Osteocyte (in vitro differentiated cells): Measurements from ENCODE around the genes TTC36, HMBS, C2CD2L, NLRX1 and MCAM.

DNA sequence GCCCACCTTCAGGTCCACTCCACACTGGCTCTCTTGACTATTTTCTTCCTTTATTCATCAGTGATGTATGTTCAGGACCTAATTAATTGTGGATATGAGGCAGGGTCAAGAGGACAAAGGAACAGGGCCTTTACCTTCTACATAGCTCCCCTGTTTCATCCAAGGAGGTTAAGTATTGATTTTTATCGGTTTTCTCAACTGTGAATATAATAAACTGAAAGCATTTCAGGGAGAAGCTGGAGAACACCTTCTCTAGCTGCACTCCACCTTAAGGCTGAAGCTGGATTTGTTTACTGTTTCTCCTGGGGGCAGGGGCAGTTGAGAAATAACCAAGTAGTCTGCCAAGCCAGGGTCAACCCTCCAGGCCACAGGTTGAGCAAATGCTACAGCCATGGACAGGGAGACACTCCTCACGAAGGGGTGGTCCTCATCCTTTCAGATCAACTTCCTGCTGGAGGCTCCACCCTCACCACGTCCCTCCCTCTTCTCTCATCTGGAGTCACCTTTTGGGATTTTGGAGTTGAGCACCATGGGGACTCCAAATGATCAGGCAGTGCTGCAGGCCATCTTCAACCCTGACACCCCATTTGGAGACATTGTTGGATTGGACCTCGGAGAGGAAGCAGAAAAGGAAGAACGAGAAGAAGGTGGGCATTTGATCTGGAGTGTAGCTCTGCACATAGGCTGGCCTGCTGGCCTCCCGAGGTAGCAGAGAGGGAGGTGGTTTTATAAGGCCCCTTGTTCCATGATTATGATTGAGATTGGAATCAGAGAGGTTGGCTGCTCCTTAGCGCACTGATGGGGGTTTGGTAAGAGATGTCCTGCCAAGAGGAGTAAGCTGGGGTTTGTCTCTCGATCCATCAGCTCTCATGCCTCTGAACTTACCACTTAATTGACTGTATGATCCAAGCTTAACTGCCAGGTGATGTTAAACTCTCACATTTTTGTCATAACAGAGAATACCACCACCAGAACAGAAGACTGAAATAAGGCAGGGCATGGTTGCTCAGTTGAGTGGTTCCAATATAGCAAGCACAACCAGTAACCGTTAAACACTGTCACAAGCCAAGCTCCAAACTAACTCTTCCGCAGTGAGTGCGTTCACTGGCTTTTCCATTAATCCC, at the start of gene TTC36:
TSS of gene TTC36 (plus strand) at position 509 of the 1,124 bp plus-strand sequence.
- PRO-cap = no peak

DNA sequence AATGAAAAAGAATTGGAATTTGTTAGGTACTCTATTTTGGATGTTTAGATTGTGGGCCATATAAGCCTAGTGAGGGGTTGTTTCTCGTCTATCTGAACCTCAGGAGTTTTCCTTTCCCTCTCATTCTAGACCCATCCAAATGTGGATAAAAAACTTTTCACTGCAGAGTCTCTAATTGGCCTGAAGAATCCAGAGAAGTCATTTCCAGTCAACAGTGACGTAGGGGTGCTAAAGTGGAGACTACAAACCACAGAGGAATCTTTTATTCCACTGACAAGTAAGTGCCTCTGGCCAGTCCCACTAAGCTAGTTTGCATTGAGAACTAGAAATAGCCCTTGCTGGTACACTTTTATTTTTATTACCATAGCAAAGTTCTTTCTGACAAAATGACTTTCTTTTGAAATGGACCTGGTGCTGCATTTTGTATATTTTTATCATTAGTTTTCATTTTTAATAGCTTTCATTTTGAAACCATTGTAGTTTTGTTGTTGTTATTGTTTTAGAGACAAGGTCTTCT, 14.8 kb upstream of the PHLDB1 start:
- PRO-cap = no peak

DNA sequence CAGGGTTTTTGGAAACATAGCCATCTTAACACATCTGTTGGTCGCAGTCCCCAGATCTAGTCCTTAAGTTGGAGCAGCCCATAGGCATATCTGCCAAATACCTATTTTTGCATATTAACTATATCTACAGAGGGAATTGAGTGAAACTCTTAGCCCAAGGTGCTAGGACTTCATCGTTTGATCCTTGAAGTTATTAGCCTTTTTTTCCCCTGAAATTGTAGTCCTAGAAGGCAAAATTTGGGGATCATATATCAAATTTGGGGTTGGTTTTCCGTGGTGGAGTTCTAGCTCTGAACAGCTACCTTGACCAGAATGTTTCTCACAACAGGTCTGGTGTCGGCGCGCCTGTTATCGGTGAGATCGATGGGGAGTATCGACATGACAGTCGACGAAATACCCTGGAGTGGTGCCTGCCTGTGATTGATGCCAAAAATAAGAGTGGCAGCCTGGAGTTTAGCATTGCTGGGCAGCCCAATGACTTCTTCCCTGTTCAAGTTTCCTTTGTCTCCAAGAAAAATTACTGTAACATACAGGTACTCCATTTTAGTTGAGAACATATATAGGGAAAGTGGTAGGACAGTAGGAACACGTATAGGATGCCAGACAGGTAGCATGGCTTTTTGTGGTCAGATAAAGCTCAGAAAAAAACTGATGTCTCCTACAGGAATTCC, 9.9 kb upstream of the PHLDB1 start:
- PRO-cap = no peak

GRCh38 chr11:118605362-118605917, 2.0 kb upstream of the PHLDB1 start:
- PRO-cap = bidirectional peak, plus-strand start at chr11:118605758, minus-strand start at chr11:118605563

DNA sequence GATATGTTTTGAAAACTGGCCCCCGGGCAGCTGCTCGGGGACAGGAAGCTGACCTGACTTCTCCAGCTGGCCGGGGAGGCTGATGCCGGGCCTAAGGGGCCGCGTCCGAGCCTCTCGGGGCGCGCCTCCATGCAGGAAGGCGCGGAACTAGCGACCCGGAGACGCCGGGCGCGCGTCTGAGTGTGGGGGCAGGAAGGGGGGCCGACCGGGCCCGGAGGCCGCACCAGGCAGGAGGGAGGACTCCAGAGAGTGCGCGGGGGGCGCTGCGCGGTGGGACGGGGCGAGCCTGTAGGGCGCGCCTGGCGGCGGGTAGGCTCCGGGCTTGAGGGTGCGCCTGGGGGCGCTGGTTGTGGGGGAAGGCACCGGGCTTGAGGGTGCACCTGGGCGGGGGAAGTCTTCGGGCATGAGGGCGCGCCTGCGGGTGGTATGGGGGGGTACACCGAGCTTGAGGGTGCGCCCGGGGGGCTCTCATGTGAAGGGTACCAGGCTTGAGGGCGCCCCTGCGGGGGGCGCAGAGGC, 662 bp upstream of the DDX6 start:
- PRO-cap = bidirectional peak, plus-strand start at position 245 of the sequence, minus-strand start at position 149 of the sequence

GRCh38 chr11:118890339-118890606, 6.6 kb downstream of the CXCR5 start:
- PRO-cap = no peak

- PRO-cap = no peak
Measured at GRCh38 chr11:118897456-118898491, 14.1 kb downstream of the CXCR5 start.

DNA sequence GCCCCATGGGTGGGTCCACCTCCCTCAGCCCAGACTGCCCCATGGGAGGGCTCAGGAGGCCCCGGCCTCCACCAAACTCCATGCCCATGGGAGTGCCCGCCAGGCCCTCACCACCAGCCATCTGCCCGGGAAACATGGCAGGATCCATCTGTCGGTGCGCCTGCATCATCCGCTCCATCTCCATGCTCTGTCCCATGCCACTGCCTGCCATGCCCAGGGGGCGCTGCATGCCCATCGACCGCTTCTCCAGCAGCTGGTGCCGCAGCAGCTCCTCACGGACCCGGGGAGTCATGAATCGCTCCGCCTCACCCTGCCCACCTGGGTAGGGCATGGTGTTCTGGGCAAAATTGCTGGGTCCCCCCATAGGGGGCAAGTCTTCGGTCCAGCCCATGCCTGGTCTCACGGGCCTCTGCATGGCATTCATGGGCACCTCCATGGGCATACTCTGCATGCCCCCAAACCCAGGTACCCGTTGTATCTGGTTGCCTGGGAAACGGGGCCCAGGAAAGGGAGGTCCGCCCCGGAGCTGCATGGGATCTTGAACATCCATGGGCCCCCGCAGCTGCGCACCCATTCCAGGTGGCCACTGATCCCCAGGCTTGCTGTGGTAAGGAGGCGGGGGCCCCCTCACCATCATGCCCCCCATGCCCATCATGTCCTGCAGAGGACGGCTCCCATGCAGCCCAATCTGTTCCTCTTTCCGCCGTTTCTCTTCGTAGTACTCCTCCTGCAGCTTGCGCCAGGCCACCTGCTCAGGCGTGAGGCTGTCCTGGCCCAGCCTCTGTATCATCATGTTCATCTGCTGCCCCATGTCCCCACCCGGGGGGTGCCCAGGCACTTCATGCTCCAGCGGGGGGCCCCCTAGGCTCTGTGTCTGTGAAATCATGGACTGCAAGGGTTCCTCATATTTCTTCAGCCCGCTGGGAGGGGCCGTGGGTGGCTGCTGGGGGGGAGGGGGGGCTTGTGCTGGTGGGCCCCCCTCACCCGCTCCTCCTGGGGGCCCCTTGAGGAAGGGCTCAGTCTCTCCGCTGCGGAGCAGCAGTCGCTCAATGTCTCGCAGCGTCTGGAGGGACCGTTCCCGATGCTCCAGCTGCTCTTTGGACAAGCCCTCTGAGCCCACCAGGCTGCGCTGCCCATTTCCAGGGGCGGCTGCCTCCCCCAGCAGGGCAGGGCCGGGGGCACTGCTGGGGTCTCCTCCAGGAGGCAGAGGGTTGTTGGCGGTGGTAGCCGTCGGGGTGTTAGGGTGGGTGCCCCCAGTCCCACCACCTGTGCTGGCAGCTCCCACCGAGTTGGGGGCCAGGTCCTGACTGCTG, 18.2 kb downstream of the CXCR5 start:
- PRO-cap = no peak

- PRO-cap = bidirectional peak, plus-strand start at chr11:118912164, minus-strand start at chr11:118911974
Measured at GRCh38 chr11:118911940-118912267, 13.8 kb downstream of the BCL9L start.

DNA sequence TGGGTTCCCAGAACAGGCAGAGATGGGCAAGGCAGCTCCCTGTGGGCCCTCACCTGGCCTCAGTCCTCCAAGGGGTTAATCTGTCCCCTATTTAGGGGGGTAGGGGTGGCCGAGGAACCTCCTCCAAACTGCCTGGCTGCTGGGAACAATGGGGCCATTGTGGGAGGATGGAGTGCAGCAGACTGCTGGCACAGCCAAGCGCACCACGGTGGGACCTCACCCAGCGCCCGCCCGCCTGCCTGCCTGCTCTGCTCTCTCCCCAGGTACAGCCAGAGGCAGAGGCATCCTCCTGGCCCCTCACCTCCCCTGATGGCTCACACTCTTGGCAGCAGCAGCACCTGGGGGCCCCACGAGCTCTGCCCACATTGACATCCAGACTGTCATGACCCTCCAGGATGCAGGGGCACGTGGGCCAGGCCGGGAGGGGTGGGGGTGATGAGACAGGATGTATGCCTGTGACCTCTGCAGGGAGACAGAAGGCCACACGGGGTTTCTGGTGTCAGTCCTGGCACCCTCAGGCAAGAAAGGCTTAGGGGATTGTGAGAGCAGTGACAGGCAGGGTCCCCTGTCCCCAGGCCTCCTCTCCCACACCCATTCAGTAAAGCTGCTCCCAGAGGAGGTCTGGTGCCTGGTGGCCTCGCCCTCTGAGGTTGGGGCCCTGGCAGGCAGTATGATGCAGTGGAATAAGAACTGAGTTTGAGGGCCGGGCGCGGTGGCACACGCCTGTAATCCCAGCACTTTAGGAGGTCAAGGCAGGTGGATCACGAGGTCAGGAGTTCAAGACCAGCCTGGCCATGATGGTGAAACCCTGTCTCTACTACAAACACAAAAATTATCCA, 11.4 kb downstream of the BCL9L start:
- PRO-cap = no peak

- PRO-cap = no peak
Measured at GRCh38 chr11:118923016-118923300, 2.8 kb downstream of the BCL9L start.

GRCh38 chr11:118924900-118925708, 622 bp downstream of the BCL9L start:
- PRO-cap = no peak

DNA sequence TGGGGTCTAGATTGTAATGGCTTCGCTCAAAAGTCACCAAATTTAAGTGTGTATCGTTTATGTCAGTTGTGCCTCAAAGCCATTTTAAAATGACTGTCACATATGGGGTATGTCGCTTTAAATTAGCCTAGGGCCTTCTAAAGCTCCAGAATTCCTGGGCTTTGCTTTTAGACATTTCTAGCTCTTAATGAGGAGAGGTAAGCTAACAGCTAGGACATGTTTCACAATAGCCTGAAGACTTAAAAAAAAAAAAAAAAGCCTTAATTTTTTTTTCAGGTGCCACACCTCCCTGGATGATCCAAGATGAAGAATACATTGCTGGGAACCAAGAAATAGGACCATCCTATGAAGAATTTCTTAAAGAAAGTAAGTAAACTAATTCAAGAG, 3.4 kb downstream of the RPS25 start:
- PRO-cap = no peak

GRCh38 chr11:119049646-119049895, 7.4 kb downstream of the HYOU1 start:
- PRO-cap = no peak

- PRO-cap = no peak
Measured at GRCh38 chr11:119078920-119079492, 5.7 kb upstream of the HMBS start.

DNA sequence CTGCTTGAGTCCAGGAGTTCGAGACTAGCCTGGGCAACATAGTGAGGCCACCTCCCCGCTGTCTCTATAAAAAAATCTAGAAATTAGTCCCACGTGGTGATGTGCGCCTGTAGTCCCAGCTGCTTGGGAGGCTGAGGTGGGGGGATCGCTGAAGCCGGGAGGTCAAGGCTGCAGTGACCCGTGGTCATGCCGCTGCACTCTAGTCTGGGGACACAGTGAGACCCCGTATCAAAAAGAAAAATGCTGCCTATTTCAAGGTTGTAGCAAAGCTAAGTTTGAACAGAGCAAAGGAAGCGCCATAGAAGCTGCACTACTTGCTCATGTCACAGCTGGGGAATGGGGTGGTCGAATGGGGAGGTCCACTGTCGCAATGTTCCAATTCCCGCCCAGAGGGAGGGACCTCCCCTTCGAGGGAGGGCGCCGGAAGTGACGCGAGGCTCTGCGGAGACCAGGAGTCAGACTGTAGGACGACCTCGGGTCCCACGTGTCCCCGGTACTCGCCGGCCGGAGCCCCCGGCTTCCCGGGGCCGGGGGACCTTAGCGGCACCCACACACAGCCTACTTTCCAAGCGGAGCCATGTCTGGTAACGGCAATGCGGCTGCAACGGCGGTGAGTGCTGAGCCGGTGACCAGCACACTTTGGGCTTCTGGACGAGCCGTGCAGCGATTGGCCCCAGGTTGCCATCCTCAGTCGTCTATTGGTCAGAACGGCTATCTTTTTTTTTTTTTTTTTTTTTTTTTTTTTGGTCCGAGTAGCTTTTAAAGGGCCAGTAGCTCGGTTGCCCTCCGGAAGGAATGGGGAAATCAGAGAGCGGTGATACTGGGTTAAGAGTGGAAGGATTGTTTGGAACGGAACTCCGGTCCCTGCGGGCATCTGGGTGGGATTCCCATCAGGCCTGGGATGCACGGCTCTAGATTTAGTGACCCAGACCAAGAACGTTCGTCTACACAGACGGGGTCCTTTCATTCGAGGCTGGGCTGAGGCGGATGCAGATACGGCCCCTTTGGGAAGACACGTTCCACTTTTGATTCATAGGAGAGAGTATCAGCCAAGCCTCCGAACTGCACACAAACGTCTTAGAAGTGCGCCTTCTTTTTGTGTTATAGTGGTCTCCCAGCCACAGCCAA, at the start of gene HMBS:
TSS of gene HMBS (plus strand) at position 425 of the 1,128 bp plus-strand sequence.
- PRO-cap = bidirectional peak, plus-strand start at position 425 of the sequence, minus-strand start at position 338 of the sequence; bidirectional peak, plus-strand start at position 789 of the sequence, minus-strand start at position 616 of the sequence

GRCh38 chr11:119106461-119107737, at the start of gene C2CD2L:
TSS of gene C2CD2L (plus strand) at chr11:119107344.
- PRO-cap = bidirectional peak, plus-strand start at chr11:119106755, minus-strand start at chr11:119106613; bidirectional peak, plus-strand start at chr11:119107434, minus-strand start at chr11:119107286

- PRO-cap = unidirectional peak, plus-strand start at chr11:119168725; unidirectional peak, plus-strand start at chr11:119168928
Measured at GRCh38 chr11:119168445-119169302, at the start of gene NLRX1. TSS of gene NLRX1 (plus strand) at chr11:119168725.

DNA sequence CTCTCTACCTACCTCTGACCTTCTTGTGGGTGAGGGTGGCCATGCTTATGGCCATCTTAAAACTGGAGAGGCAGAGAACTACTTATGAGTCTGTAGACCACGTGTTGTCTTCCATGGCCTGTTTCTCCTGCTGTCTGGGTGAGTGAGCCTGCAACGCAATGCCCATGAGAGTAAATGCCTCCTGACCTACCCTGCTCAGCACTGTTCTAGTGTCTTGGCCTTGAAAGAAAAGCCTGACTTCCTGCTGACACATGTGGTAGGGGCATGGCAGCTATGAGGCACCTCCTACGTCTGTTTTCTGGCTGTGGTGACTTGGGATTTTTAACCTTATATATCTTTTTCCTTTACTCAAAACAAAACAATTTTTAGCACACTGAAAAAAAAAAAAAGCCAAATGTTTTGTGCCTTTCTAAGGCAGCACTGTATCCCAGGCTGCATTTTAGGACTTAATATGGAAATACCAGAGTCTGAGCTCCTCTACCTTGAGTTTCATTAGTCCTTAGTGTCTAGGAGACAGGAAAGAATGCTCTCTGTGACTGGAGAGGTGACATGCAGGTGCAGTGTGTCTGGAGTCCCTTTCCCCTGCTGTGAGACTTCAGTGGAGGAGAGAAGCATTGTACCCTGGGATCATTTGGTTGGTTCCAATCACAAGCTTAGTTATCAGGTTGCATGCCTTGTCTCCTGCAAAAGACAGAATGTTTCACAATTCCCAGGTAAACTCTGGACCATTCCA, 10.2 kb downstream of the MCAM start:
- PRO-cap = no peak

DNA sequence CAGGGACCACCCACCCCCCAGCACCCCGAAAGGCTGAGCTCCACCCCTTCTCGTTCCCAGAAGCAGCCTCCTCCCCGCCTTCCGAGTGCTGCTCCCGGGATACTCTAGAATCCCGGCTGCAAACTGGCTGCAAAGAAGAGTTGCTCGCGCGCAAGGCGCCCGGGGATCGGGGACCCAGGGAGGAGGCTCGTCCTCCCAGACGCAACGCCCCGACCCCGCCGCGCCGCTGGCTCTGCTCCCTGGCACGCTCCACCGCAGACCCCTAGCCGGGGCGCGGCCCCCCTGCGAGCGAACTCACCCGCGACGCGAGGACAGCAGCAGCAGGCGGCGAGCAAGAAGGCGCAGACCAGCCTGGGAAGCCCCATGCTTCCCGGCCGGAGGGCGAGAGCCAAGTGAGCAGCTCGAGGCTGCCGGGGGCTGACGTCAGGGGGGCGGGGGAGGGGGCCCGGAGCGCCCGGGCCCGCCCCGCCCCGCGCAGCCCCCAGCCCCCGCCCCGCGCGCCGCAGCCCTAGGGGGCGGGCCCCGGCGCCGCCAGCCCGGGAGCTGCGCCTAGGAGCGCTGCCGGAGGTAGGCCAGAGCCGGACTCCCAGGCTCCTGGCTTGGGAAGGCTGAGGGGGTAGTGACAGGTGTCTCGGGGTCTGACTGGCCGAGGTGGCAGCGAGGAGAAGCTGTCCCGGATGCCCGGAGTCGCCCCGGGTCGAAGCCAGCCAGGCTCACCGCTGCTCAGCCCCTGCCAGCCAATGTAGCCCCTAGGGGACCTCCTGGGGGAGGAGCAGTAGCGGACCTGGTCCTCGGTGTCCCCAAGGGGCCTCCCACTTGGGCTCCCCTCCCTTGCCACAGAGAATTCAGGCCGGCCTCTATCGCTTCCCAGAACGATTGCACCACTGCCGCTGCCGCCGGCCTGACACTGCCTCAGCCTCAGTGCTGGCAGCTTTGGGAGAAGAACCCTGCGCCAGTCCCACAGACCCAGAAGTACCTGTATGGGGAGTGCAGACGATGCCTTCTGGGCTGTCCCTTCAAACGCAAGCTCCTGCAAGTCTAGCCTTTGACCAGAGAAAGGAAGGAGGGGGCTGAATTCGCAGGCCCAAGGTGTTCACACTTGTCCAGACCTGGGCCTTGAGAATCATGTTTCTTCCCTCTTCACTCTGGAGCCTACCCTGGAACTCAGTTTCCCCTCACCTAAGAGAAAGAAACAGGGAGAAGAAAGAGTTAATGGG, at the start of gene MCAM:
TSS of gene MCAM (minus strand) at position 394 of the 1,217 bp plus-strand sequence.
- PRO-cap = bidirectional peak, plus-strand start at position 541 of the sequence, minus-strand start at position 394 of the sequence